Right common carotid artery plus branches (tissue), 1 donor: ENCODE data around the gene NMNAT2.

- PRO-cap = no peak
Measured at GRCh38 chr1:183272562-183272875, 86.5 kb downstream of the LAMC2 start.

DNA sequence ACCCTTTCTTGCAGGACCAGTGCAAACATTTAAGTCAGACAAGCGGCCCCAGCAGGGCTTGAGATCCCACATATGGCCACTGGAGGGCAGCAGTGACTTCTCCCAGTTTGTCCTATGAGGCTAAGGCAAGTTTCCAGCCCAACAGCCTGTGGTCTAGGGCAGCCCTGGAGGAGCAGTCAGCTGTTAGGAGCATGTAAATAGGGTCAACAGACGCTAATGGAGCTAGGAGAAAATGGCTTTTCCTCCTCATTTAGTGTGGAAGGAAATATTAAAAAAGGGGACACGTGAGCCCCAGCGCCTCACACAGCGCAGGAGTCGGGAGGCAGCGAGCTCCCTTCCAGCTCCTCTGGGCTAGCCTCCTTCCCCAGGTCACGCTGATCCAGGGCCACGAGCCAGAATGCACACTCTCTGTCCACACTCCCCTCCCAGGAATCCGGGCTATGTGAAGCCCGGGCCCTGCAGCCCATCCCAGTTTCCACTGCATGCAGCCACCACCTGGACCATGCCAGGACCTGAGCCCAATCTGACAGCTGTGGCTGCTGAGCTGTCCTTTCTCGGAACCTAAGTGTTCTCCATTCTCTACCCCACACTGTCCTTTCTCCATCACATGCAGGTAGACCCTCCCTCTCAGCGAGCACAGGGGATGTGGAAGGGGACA, 95.6 kb downstream of the LAMC2 start:
- PRO-cap = no peak

- PRO-cap = no peak
Measured at GRCh38 chr1:183417546-183418916, at the start of gene NMNAT2. Gene NMNAT2, minus strand, starts transcription at chr1:183418380.

DNA sequence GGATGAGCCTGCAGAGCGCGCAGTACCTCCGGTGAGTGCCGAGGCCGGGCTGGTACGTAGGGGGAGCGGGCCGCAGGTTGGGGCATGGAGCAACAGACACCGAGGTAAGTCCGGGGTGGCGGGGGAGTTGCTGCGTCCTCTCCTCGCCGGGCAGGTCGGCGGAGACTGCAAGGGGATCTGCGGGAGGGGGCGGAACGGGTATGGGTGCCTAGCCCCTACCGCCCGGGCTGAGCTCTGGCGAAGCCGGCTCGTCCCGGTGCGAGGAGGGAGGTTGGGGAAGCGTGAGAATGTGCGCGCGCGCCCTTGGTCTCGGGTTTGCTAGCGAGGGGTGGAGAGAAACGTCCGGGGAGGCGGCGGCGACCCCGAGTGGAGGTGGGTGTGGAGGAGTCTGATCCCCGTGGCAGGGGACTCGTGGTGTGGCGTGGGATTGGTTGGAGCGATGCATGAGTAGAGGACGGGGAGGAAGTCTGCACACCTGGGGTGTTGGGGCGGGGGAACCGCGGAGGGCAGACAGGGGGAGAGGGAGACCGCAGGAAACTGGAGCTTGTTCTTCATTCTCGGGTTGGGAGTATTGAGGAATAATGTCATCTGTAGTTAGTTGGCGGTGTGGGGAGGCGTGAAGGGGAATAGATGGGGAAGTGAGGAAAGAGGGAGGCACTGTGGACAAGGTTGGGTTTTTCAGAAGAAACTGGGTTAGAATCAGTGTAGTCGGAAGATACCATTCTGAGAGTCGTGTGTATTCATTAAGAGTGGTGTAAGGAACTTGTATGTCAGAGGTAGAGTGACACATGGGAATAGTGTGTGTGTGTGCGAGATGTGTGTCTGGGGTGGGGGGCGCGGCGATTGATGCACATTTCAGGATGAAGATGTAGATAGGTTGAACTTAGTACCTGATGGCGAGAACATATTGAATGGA, 578 bp downstream of the SMG7 start:
- PRO-cap = no peak

DNA sequence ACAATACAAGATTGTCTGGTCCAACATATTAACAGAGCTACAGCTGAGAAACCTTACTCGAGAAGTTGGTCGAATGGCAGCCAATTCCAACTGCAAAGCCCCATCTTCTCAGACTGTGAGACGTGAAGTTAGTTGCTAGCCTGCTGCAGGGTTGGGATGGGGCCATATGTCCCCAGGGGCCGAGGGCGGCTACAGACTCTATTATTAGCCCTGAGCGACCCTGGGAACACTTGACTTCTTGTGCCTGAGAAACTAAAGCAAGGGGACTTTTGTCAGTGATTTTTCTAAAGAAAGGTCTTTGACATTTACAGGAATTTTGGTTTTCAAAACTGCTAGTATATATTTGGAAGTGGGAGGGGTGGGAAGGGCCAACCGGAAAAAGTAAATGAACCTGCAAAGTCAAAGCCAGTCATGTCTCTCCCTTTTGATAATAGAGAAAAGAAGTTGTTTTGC, 13.7 kb downstream of the NCF2 start:
- PRO-cap = no peak

DNA sequence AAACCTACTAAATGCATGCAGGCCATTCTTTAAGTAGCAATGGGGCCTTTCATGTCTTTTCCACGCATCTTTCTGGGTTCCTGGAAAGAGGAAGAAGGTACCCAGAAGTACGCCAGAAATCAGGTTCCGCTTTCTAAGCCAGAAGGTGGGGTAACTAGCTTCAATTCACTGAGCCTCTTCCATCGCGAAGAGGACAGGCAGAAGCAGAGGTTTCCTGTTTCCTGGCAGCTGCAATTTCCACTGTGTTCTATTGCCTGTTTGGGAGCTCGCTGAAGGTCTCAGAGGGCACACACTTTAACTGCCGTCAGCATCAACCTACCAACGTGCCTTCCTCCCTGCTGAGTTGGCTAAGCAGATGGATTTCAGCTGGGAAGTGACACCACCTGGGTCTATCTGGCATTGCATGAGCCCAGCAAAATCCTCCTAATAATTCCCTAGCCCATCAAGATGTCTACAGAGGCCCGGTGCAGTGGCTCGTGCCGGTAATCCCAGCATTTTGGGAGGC, 10.0 kb downstream of the NCF2 start:
- PRO-cap = bidirectional peak, plus-strand start at position 354 of the sequence, minus-strand start at position 74 of the sequence

GRCh38 chr1:183583334-183583583, 7.0 kb downstream of the NCF2 start:
- PRO-cap = no peak

GRCh38 chr1:183583584-183583940, 6.7 kb downstream of the NCF2 start:
- PRO-cap = no peak

DNA sequence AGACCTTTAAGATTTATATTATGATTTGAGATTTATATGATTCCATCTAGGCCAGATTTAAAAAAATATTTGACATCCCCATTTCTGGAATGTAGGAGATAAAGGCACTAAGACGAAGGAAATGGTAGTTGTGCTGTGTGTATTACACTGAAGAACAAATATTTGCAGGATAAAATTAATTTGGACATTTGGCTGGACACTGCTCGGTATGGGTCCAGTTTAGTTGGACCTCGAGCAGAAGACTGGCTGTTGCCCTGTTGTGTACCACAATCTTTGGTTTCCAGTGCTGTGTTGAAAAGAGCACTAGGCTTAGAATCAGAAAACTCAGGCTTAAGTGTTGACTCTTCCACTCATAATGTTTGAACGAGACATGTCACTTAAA, 1.1 kb upstream of the ARPC5 start:
- PRO-cap = no peak

DNA sequence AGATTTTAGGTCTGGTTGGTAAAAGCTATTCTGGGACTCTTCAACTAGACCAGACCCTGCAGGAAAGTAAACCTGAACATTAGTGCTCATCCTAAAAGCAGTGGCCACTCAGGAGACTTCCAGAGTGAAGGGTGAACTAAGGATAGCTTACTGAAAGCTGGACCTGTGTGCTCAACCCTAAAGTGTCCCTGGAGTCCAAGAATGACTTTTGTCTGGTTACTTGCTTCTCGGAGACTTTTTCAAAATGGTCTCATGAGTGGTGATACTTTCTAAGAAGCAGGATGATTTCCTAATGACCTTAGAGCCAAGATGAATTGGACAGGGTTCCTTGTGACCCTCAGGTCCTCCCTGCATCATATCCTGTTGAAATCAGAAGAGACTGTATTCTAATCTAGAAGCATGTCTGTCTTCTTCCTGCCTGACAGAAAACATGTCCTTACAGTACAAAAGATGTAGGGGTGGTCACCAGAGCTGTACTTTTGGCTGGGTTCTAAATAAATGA, 16.7 kb downstream of the RGL1 start:
- PRO-cap = no peak

- PRO-cap = no peak
Measured at GRCh38 chr1:183867029-183867531, 62.2 kb downstream of the RGL1 start.

DNA sequence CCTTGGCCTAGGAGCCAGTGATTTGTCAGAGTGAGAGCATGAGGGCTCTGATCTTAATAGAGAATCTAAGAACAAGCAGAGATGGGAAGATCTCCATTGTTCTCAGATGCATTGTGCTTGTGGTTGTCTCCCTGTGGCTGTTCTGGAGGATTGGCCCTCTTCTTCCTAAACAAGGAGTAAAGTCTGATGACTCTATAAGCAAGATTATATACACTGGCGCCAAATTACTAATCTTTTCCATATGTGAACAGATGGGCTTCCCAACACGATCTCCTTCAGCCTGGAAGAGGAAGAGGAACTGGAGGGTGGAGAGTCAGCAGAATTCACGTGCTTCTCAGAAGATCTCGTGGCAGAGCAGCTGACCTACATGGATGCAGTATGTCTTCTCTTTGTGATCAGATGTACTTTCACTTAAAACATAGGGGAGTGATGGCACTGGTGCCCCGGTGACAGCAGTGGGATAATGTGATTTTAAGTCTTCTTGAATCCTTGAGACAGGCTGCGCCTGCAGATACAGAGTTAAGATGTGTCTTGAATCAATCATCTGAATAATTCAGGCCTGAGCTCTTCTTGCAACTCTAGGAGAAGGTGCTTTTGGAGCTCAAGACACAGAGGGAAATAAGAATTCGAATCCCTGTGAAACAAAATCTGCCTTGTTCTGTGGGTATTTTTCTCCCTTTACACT, 78.8 kb downstream of the RGL1 start:
- PRO-cap = unidirectional peak, minus-strand start at position 275 of the sequence

DNA sequence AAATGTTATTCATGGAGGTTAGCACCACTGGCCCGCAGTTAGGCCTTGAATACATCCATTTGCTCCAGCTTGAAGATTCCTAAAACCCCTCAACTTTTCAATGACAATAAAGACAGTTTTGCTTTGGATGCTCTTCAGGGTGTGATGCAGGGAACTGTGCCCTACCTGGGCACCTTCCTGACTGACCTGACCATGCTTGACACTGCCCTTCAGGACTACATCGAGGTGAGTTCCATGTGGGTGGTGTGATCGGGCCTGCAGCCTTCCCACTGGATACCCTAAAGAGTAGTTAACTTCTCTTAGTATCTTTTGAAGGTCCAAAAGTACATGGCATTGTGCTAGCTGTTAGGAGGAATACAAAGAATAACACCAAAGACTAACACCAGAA, 95.1 kb downstream of the RGL1 start:
- PRO-cap = no peak

DNA sequence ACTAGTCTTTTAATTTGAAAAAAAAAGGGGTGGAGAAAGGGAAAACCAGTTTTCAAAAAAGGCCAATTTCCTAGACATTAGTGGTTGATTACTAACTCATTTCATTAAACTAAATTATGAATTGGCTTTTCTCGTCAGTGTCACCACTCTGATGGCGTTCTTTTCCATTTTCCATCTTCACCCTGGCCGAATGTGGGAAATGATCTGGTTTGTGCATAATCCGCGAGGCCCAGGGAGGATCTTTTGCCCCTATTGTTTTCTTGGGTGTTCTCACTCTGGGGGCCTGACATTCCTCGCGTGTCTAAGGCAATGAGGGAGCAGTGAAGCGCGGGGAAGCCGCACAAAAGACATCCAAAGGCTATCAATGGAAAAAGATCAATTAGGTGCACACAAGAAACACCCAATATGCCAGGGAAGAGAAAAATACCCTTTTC, 1.1 kb upstream of the C1orf21 start:
- PRO-cap = unidirectional peak, plus-strand start at position 309 of the sequence

DNA sequence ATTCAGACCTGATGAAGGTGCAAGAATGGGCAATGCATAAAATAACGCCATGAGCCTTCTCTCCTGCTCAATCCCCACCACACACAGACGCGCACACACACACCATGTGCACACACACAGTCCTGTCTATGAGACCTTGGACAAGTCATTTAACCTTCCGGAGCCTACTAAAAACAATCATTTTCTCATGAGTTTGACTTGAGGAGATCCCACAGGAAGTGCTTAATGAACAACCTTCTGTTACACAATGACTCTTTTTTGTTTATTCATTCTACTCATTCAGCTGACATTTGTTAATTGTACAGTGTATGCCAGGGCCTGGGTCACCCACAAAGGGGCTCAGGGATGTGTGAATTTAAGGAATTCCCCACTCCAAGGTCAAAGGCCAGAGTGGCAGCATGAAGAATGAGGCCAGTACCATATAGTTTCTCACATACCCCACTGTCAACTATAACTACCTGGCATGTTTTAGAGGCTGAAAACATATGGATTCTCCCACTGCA, 125.3 kb downstream of the EDEM3 start:
- PRO-cap = no peak

DNA sequence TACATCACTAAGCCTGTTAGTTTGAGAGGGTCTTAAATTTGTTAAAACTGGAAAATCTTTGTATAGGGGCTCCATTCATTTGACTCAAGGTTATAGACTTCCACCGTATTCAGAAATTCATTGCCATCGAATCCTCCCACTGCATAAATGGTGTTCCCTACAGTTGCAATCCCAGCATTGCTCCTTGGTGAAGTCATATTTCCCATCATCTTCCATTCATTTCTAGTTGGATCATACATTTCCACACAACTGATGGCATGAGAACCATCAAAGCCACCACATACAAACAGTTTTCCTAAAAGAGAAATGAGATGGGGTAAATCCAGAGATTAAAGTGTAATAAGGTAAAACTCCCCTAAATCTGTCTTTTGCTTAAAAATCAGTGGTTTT, 19.1 kb downstream of the IVNS1ABP start:
- PRO-cap = no peak

DNA sequence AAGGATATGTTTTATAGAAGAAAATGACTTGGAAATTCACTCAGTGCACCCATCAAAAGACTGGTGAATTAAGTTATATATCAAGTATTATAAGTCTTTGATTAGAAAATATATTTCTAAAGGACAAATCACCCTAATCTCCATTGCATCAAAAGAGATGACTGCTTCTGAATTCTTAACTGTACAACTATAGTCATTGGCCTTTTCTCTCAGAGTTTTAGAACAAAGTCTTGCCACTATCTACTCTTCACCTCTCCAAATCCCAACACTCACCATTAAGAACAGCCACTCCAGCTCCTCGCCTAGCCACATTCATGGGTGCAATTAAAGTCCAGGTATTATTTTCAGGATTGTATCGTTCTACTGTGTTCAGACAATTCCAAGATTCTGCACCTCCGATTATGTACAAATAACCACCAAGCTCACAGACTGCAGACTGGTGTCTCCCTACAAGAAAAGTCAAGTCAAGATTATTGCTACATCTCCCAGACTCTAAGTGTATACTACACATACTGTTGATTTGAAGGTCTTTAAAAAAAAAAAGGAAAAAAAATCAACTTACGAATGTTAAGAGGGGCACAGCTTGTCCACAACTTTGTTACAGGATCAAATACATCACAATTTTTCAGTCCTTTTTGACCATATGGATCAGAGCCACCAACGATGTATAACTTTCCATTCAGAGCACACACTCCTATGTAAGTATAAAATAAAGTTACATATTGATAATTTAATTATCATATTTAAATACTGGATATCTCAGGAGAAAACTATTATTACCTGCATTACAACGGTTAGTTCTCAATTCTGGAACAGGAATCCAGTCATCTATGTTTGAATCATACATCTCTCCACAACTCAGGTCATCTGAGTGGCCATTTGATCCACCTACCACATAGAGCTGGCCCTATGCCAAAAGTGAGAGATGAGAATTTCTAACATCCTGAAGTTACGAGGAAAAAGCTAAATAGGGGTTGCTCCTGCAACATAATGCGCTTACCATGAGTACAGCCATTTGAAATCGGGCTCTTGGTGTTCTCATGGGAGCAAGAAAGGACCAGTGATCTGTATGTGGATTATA, 17.3 kb downstream of the IVNS1ABP start:
- PRO-cap = no peak

DNA sequence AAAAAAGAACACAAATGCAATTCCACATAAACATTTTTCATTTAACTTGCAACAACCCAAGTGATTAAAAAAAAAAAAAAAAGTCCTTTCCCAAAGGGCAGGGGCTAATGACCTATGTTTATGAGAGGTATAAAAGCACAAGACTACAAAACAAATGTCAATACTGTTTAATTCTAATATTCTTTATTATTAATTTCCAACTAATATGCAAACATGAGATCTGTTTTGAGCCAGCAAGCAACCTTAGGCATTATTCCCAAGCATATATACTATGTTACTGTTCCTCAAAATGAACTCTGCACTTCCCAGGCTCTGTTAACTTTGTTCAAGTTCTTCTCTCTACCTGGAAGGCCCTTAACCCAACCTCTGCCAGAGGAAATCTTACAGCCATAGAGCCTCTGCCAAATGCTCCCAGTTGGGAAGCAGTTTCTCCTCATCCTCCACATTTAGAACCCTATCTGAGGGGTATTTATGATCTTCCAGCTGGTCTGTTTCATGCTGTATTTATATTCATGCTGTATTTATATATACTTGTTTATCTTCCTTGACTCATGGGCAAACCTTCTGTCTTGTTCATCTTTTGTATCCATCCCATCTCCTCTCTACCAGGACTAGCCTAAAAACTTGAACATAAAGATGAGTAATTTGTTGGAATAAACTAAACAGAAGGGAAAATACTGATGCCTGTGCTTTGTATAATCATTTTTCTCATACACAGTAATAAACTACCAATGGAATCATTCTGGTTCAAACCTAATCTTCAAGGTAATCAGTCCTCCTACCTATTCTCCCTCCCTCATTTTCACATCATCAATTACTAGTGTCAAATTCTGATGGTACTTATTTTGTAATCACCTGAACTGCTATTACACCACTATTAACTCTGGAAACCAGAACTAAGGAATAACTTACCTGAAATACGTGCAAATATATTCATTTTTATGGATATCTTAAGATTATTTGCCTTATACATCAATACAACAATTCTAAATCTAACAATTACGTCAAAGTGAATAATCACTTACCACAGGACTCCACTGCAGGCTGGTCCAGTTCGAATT, 5.3 kb downstream of the IVNS1ABP start:
- PRO-cap = no peak

DNA sequence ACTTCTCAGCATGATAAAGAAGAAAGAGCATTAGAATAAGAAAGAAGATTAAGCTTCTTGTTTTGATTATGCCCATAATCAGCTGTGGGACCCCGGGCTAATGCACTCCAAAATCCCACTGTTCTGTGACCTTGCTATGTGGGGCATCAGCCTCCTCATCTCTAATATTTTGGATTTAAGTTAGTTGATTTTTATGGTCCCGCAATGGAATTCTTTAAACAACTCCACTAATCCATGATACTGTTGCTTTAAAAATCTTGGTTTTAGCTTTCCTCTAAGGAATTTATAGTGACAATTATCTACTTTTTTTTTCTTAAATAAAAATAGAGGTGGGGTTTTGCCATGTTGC, 57.6 kb upstream of the IVNS1ABP start:
- PRO-cap = no peak

GRCh38 chr1:186153691-186154226, 142.3 kb upstream of the PRG4 start:
- PRO-cap = no peak